Measurements from ENCODE around the gene DCPS.

DNA sequence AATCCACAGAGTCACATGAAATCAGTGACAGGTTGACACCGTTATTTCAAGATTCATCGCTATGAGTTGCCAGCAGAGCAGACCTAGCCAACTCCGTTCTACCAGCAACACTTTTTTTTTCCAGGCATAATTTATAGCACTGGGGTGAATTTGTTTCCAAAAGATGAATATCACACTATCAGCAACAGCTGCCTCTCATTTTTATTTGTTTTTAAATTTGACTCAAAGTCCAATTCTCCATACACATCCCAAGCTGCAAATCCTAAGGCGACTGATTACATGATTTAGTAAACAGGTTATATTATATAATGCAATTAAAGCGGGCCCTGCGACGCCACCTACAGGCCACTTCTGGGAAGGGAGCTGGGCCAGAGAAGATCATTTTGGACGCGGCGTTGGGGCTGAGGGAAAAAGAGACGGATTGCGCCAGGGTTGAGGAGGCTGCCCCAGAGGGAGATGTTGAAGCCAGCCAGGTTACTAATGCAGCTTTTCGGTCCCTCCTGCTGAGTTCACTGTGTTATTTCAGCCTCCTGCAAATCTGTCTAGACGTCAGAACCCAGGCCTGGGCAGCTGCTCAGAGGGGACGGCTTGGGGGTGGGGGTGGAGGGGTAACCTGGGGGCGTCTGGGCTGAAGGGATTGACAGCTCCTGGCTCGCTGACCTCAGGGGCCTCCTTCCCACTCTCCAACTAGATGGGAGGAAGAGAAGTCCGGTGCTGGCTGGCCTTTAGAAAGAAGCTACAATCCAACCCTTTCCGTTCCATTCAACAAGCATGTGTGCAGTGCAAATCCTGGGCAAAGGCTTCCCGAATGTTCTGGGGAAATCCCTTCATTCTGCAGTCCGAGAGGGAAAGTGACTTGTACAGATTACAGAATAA lies 150.2 kb downstream of the FEZ1 start:
- PRO-cap: no peak
- RAMPAGE, long total RNA, 4 experiments: no peak in any of the 4 experiments

DNA sequence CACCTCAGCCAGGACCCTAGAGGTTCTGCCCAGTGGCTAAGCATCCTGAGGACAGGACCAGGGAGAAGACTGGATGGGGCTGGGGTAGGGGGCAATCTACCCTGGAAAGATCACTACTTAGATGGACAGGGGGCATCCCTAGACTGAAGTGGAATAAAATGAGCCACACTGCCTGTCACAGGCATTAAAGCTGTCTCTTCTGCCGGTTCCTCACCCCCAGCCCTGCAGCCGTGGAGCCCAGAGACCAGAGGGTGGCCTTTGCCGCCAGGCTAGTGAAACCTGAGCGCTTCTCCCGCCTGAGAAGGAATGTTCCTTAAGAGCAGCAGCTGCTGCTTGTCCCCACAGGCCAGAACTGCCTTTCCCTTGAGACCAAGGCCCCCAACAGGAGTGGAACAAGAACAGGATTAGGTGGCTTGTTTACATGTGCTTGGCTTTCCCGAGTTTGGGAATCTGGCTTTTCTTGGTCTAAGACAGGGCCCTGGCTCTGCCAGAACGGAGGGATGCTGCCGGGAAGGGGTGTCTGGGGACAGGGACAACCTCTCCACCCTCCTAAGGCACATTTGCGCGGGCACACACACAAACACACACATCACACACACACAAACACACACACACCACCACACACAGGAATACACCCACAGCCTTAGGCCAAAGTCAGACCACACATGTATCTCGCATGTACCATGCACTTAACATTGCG lies 91.9 kb downstream of the FEZ1 start:
- PRO-cap: no peak
- RAMPAGE, long total RNA, 4 experiments: no peak in any of the 4 experiments

DNA sequence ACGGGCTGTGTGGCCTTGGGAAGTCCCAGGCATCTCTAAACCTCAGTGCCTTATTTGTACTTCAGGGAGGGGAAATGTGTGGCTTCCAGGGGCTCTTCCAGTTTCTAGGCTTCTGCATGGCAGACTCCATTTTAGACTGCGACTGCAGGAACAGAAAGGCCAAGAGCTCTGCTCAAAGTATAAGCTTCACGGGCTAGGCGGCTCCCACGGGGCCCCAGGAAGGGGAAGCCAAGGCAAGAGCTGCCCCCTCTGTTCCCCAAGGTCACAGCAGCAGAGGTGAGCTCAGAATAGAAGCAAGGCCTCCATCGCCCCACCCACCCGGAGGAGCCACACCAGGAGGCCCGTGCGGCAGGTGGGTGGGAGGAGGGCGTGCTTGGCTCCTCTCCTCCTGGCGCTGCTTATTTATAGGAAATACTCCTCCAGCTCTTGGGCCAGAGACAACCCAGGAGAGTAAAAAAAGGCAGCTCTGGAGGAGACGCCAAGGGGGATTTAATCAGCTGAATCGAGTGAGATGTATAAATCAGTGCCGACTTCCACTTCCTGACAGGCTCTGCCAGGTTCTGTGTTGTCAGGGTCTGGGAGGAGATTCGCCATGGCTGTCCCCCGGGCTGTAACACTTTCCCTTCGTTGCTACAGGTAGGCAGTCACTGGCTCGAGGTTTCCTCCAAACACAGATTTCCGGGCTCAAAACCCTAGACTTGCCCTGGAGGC lies 87.8 kb downstream of the FEZ1 start:
- PRO-cap: no peak
- RAMPAGE, long total RNA, 4 experiments: no peak in any of the 4 experiments

DNA sequence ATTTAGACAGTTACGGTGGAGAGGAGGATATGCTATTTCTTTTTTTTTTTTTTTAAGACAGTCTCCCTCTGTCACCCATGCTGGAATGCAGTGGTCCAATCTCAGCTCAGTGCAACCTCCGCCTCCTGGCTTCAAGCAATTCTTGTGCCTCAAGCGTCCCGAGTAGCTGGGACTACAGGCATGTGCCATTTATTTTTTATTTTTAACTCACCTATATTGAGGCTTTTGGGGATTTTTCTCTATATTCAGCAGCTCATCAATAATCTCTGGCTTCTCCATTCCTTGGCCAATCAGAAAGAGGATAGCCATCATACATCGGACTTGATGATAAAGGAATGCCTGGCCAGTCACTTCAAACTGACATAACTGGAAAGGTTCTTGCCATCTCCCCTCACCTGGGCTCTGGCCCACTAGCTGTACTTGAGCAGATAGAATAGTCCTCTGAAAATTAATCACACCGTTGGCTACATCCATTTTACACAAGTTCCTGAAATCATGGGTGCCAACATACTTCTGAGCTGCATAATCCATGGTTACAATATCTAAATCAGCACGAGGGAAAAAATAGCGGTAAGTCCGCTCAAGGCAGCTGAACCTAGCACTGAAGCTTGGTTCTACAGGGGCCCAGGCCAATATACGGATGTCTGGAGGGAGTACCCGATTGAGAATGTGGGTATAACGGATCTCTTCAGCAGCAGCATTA lies 7.7 kb downstream of the HYLS1 start:
- PRO-cap: no peak
- RAMPAGE, long total RNA, 4 experiments: no peak in any of the 4 experiments

DNA sequence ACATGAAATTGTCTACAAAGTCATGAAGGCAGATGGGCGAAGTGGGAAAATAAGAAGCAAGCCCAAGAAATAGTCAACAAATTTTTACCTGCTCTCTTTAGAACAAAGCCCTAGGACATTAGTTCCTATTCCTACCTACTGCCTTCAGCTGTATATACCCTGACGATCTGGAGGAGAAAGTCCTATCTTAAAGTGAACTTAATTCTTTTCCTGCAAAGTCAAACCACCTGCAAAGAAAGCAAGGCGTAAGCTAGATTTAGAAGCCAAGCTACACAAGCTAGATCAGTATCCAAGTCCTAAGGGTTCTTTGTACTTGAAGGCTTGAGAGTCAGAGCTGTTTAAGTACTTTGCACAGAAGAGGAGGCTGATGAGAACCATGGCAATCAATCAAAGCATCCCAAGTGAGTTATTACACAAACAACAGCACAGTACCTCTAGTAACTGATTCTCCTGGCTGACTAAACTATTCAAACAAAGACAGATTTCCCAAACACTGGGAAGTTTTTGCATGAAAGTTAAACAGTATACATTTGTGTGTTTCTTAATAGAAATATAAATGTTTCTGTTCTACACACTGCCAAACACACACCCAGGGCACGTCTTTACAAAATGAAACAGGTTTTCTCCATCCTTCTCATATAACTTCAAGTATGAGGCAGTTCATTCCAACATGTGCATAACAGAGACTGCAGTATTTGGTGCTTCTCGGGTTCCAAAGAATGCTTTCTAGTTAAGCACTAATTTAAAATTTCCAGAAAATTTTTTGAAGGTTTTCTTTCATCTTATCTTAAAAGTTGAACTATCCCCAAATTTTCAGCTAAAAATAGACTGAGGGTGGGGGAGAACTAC lies 1.8 kb downstream of the CDON start:
- PRO-cap: no peak
- RAMPAGE, long total RNA, 4 experiments: no peak in any of the 4 experiments

GRCh38 chr11:126061661-126061953 lies 1.1 kb downstream of the CDON start:
- PRO-cap: no peak
- RAMPAGE, long total RNA, 4 experiments: no peak in any of the 4 experiments

GRCh38 chr11:126089016-126089491 lies 26.4 kb upstream of the CDON start:
- PRO-cap: no peak
- RAMPAGE, long total RNA, 4 experiments: no peak in any of the 4 experiments

- PRO-cap: no peak
- RAMPAGE, long total RNA, 4 experiments: no peak in any of the 4 experiments
Measured at GRCh38 chr11:126104367-126104858, 41.7 kb upstream of the CDON start.

DNA sequence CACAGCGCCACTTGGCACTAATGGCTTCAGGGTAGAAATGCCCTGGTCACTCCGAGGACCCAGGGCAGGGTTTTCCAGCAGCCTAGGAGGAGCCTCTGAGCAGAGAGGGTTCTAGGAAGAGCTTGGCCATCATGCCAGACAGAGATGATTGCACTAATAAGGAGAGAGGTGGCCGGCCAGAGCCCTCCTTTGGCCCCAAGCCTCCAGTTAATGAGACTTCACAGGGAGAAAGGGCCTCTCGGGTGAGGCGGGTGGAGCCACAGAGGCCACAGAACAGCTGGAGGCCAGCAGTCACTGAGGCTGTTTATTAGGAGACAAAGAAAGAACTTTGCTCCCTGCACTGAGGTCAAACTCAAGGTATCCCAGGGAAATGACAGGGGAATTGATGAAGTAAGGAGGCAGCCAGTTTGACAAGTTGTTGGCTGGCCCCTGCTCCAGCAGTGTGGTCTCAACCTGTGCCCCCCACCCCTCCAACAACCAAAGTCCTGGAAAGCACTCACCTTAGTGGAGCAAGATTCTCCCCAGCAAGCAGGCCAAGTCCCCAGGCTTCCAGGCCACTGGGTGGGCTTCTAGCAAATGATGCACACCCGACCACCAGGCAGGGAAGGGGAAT lies 53.4 kb downstream of the RPUSD4 start:
- PRO-cap: no peak
- RAMPAGE, long total RNA, 4 experiments: no peak in any of the 4 experiments

DNA sequence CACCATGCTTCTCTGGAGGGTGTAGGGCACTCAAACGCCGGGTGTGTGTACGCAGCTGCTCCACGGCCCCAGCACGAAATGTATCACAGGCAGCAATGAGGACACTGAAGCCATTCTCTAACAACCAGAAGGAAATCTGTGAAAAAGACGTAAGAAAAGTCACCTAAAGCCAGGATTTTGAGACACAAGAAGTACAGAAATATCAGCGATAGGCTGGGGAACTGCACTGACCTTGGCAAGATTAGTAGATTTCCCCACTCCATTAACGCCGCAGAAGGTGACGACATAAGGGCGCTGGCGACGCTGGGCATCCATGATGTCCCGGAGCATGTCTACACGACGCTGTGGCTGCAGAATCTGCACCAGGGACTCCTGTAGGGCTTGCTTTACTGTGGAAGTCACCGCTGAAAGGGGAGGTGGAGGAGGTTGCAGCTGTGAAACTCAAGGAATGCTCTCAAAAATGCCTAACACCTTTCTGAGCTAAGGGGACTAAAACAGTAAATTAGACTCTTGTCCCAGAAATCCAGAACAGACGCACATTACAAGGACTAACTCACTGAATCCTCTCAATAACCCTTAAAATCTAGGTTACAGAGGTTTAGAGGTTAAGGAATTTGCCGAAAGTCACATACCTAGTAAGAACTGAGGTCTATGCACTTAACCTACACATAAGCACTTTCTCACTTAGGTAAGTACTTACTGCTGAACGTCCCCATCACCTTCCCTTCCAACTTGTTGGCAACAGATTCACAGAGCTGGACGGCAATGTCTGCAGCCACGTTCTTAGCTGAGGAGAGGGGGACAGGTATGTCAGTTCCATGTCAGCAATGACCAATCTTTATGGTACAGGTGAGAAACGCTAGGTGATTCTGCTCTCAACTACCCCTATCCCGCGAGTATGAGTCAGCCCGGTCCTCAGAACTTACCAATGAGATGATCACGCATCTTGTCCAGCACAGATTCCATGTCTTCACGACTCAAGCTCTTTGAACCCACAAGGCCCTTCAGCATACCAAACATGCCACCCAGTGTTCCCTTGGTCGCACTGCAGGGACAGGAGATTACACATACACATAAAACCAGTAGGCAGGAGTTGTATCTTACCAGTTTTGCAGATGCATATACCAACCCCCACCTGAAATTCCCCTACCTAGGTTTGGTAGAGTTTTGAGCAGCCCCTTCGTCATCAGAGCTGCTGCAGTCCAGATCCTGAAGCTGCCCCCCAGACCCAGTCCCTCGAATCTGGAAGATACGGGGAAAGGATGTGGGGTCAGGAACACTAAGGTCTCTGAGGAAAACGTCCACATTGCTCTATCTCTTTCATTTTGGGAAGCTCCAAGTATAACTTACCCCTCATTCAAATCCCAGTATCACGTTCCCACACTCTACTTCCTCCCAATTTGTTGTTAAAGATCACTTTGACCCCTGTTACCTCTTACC lies 3.1 kb downstream of the SRPRA start:
- PRO-cap: no peak
- RAMPAGE, long total RNA, 4 experiments: no peak in any of the 4 experiments

- PRO-cap: bidirectional peak, plus-strand start at chr11:126304120, minus-strand start at chr11:126303973; bidirectional peak, plus-strand start at chr11:126304393, minus-strand start at chr11:126304326
- RAMPAGE, long total RNA, 4 experiments: start-site peak on the plus strand in 4 of 4 experiments, at chr11:126304056-126304067 at its widest, 13 to 180 reads per replicate; start-site peak on the minus strand in 1 of 4 experiments, at chr11:126303976-126304330 at its widest, 8 to 10 reads per replicate
Measured at GRCh38 chr11:126303593-126304672, at the start of gene DCPS. Gene DCPS (plus strand): TSS chr11:126304060.

DNA sequence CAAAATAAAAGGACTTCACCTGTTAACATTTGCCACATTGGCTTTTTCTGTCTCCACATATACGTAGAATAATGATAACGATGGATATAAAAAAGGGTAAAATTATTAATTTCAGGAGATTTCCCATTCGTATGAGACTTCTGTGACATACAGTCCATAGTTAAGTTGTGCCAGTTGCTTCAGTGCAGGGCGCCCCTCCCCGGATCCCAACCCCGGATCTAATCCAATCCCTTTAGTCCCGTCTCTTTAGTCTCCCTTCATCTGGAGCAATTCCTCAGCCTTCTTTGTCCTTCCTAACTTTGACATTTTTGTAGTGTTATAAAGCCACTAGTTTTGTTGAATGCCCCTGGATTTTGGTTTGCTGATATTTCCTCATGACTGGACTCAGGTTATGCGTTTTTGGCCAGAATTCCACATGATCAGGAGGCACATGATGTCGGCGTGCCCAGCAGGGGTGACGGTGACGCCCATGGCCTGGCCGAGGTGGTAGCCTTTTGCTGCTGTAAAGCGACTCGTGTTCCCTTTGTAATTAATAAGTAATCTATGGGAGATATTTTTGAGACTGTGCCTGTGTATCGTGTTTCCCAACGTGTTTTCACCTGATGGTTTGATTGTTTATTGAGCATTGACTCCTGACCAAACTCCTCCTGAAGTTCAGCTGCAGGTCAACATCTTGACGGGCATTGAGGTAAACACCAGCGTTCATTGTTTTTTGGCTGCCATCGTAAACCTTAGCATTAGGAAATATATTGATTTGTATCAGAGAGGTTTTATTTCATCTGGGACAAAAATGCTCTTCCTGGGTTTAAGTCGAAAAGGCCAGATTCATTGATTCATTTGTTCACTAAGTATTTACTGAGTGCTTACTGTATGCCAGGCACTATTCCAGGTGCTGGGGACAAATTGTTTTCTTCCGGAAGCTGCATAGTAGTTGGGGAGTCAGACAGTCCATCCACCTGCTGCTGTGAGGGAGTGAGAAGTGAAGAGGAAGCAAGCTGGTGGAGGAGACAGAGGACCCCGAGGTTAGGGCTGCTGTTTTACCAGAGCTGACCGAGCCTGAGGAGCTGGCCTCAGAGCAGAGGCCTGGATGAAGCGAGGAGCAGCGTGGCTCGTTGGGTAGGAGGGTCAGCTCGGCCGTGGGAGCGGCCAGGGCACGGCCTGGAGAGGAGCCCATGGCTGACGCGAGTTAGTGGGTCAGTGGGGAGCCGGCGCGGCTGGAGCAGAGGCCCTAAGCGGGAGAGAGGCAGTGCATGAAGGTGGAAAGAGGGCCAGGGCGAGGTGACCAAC lies 23.5 kb downstream of the DCPS start:
- PRO-cap: no peak
- RAMPAGE, long total RNA, 4 experiments: no peak in any of the 4 experiments

- PRO-cap: no peak
- RAMPAGE, long total RNA, 4 experiments: no peak in any of the 4 experiments
Measured at GRCh38 chr11:126329498-126330072, 25.7 kb downstream of the DCPS start.

GRCh38 chr11:126407886-126408984 lies 52.7 kb downstream of the ST3GAL4 start:
- PRO-cap: no peak
- RAMPAGE, long total RNA, 4 experiments: start-site peak on the plus strand in 2 of 4 experiments, at chr11:126408720-126408791 at its widest, 7 to 126 reads per replicate

- PRO-cap: no peak
- RAMPAGE, long total RNA, 4 experiments: no peak in any of the 4 experiments
Measured at GRCh38 chr11:126426823-126427222, 71.3 kb downstream of the ST3GAL4 start.

DNA sequence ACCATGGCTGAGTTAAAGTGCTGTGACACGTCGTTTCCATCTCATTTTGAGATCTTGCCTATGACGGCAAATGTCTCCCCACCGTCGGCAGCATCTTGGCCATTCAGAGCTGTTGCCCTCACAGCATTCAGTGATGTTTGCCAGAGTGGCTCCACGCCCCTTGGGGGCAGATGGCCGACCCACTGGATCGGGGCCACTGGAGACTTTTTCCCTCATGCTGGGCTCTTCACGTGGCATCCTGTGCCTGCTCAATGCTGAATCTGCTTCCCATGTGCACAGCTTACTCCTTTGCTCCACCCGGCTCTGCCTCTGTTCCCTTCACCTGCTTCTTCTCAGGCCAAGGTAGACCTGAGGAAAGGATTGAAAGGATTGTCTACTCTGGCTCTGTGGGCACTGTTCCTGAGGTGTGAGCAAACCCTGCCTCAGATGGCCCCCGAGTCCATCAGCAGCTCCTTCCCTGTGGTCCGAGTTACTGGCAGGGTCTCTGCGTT lies 314.9 kb downstream of the KIRREL3 start:
- PRO-cap: no peak
- RAMPAGE, long total RNA, 4 experiments: no peak in any of the 4 experiments

- PRO-cap: no peak
- RAMPAGE, long total RNA, 4 experiments: no peak in any of the 4 experiments
Measured at GRCh38 chr11:127105851-127106839, 105.6 kb upstream of the KIRREL3 start.

GRCh38 chr11:128161930-128162478 lies 425.4 kb downstream of the ETS1 start:
- PRO-cap: no peak
- RAMPAGE, long total RNA, 4 experiments: no peak in any of the 4 experiments

GRCh38 chr11:128300644-128301336 lies 286.6 kb downstream of the ETS1 start:
- PRO-cap: no peak
- RAMPAGE, long total RNA, 4 experiments: no peak in any of the 4 experiments

- PRO-cap: no peak
- RAMPAGE, long total RNA, 4 experiments: no peak in any of the 4 experiments
Measured at GRCh38 chr11:128345310-128345944, 241.9 kb downstream of the ETS1 start.

Data from transverse colon (tissue), 4 donors.